PC-3 (cell line): Measurements from ENCODE around the gene GLB1L3.

GRCh38 chr11:130600955-130601799 is 152.7 kb downstream of the ADAMTS15 start:
- RAMPAGE, long total RNA, result no peak

GRCh38 chr11:130608810-130609479 is 160.5 kb downstream of the ADAMTS15 start:
- RAMPAGE, long total RNA, result no peak

GRCh38 chr11:131047691-131048123 is 131.4 kb upstream of the SNX19 start:
- RAMPAGE, long total RNA, result no peak

- RAMPAGE, long total RNA, result no peak
Measured at GRCh38 chr11:131423540-131423778, 53.0 kb downstream of the NTM start.

- RAMPAGE, long total RNA, result no peak
Measured at GRCh38 chr11:131488229-131488795, 117.9 kb downstream of the NTM start.

DNA sequence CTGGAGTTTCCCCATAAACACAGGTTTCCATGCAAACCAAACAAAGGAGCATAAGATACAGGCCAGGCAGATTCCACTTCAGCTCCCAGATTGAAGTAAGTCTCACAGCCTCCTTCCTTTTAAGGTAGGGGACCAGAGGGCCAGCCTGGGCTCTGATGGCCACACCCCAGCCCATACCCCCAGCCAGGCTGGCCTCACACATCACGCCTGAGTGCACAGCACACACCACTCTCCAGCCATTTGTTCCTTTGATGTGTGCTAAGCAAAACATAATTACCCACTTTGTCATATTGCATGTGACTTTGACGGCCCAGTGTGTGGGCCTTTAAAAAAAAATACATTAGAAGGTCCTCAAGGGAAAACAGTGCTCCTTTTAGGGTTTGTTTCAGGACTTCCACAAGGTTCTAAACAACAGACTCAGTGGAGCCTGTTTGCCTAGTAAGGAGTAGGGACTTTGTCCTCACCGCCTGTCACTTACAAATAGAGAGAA is 518.8 kb downstream of the NTM start:
- RAMPAGE, long total RNA, result no peak

DNA sequence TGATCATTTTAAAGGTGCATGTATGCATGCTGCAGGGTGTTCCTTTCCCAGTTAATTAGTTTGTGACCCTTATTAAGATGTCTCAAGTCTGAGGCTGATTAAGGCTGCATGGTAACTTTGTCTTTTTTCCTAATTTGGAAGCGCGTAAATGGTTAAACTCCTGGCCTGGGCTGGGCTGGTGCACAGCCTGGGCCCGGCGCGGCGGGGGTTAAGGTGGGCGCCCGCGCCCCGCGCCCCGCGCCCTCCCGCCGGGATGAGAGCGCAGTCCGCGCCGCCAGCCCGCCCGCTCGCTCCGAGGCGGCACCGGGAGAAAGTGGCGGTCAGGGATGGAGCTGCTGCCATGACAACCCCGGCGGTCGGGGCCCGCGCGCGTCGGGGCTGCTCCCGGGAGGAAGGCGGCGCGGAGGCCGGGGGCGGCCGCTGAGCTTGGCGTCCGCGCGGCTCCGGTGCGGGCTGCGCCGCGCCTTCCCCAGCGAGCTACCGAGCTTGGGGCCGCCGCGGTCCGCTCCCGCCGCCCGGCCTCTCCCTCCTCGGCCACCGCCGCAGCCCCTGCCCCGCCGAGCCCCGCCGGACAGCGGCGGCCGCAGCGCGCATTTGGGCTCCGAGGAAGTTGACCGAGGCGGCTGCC is 539.9 kb downstream of the NTM start:
- RAMPAGE, long total RNA, result no peak

GRCh38 chr11:133053338-133053824 is 478.9 kb downstream of the OPCML start:
- RAMPAGE, long total RNA, result no peak

DNA sequence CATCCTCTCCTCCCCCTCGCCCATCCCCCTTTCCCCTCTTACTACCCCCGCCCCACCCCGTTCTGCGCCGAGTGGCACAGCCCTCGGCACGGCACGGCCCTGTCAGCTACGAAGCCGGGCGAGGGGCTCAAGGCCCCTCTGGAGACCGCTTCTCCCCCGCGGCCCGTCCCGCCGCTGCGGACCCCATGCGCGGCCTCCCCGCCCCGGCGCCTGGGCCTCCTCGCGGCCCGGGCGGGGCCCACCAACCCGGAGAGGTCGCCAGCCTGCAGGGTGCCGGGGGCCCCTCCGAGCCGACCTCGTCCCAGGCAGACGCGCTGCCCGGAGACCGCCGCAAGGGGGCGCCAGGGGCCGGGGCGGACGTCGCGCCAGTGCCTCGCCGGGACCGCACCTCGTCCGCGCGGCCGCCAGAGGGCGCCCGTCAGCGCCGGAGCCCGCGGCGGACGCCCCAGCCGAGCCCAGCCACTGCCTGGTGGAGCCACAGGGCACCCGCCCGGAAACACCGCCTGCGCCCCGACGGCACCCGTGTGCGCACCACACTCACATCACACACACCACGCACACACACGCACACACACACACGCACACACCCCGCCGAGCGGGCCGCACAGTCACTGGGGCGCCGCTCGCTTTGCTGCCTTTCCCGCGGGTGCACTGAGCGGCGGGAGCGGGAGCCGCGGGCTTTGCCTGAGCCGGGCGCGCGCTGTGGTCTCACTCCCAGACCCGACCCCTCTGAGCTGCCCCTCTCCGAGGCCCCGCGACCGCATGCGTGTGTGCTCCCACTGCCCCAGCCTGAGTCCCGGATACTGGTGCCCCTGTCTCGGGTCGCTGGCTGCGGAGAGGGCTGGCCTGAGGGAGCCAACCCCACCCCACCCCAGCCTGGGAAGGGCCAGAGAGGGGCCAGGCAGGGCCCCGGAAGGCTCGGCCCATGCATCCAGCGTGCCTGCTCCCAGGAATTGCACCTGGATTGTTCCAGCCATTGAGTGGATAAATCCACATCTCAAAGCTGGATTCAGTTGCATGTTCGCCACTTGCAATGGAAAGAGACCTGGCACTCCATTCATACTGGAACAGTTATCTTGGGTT is 449.4 kb downstream of the OPCML start:
- RAMPAGE, long total RNA, result no peak

GRCh38 chr11:133653598-133653848 is 121.2 kb upstream of the OPCML start:
- RAMPAGE, long total RNA, result no peak

DNA sequence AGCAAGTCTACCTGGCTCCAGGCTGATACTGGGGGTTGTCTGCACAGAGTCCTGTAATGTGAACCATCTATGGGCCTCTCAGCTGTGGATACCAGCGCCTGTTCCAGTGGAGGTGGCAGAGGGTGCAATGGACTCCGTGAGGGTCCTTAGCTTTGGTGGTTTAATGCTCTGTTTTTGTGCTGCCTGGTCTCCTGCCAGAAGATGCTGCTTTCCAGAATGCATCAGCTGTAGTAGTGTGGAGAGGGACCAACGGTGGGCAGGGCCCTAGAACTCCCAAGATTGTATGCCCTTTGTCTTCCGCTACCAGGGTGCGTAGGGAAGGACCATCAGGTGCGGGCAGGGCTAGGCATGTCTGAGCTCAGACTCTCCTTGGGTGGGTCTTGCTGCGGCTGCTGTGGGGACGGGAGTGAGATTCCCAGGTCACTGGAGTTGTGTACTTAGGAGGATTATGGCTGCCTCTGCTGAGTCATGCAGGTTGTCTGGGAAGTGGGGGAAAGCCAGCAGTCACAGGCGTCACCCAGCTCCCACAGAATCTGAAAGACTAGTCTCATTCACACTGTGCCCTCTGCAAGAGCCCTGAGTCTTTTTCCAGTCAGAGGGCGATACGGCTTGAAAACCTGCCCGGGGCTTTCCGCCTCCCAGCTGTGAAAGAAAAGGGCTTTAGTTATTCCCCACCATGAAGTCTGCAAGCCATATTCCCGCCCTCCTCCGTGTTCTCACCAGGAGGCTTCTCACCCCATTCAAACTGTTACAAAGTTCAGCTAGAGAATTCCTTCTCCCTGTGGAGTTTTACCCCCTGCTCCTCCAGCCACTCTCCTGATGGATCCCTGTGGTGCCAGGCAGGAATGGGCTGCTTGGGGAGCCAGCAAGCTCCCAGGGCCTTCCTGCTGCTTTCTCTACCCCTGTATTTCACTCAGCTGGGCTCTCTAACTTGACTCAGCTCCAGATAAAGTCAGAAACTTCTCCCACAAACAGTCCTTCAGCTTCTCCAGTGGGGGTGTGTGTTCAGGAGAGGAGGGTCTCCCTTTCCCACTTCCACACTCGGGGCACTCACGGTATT is 9.1 kb upstream of the SPATA19 start:
- RAMPAGE, long total RNA, result no peak

DNA sequence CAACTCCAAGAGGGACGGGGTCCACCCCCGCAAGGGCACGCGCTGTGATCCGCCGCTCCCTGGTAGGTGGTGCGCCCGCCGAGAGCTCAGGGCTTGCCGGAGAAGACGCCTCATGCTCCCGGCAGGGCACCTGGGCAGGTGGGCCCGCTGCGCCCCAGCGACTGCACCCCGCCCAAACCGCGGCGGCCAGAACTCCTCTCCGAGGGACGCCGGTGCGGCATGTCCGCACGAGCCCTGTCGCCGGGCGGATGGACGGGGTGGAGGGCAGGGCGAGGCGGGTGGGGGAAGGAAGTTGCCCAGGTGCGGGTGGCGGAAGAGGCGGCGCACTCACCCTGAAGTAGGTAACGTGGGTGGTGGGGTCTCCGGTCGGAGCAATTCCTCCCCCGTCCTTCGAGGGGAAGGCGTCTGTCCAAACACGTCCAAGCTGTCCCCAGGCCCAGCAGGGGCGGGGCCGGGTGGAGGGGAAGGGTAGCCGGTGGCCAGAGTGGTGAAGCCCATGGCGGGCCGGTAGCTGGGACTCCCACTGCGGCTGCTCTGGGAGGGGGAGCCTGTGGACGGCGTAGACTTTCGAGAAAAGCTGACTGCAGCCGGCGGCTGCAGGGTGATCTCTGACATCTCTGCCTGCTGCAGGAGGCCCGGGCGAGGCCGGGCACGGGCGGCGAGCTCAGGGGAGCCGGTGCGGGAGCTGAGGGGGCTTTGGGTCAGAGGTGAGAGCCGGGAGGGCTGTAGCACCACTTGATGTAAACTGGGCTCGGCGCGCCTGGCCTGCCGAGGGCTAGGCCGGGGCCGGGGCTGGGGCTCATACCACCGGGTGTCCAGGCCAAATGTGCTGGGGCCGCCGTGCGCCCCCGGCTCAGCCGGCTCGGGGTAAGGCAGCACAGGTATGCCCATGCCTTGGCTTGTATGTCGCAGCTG is 37.1 kb downstream of the IGSF9B start:
- RAMPAGE, long total RNA, result no peak

DNA sequence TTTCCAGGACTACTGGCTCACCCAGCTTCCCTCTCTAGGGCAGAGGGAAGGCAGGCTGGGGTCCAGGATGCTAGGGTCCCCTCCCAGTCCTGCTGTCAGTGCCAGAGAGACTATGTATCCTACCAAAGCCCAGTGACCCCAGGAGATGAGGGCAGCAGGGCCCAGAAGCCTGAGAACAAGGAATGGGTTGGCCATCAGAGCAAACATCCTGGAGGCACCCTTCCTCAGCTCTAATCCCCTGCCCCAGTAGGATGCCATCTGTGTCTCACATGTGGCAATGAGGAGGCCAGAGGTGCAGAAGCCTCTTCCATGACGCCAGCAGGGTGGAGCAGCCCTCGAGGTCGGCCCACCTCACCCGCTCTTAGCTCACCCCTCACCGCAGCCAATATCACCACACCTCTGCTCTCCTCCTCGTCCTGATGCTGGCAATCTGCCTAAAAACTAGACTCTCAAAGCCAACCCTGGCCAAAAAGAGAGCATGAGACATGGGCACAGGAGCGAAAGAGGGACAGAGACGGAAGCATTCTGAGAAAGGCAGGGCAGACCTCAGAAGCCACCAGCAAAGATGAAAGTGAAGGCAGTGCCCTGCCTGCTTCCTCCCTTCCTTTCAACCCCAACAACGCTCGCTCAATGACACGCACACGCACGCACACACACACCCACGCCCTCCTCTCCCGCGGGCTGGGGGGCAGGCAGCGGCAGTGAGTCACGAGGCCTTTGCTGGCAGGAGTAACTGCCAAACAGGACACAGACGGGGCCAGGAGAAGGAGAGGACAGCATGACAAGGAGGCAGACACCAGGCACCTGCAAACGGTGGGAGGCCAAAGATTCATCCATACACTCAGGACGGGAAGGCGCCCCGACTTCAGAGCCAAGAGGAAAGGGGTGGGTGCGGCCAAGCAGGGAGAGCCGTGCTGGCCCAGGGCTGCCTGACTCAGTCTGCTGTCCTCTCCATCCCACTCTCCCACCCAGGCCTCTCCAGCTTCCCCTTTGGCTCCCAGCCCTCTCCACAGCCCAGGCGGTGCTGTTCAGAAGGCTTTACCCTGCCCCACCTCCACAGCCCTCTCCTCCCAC is 11.6 kb downstream of the IGSF9B start:
- RAMPAGE, long total RNA, result no peak

DNA sequence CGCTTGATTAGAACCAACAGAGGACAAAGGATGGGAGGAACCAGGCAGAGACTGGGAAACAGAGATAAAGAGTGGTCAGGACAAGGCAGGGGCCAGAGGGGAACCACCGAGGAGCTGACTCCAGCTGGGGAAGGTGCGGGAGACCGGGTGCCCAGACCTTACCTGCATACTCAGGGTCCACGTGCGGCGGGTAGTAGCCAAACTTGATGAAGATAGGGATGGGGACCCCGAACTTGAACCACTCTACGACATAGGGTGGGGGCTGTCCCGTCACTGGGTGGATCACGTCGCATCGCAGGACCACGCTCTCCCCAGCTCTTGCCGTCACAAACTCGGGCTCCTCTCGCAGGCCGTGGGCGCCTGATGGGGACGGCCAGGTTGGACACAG is 10.9 kb downstream of the IGSF9B start:
- RAMPAGE, long total RNA, result no peak

DNA sequence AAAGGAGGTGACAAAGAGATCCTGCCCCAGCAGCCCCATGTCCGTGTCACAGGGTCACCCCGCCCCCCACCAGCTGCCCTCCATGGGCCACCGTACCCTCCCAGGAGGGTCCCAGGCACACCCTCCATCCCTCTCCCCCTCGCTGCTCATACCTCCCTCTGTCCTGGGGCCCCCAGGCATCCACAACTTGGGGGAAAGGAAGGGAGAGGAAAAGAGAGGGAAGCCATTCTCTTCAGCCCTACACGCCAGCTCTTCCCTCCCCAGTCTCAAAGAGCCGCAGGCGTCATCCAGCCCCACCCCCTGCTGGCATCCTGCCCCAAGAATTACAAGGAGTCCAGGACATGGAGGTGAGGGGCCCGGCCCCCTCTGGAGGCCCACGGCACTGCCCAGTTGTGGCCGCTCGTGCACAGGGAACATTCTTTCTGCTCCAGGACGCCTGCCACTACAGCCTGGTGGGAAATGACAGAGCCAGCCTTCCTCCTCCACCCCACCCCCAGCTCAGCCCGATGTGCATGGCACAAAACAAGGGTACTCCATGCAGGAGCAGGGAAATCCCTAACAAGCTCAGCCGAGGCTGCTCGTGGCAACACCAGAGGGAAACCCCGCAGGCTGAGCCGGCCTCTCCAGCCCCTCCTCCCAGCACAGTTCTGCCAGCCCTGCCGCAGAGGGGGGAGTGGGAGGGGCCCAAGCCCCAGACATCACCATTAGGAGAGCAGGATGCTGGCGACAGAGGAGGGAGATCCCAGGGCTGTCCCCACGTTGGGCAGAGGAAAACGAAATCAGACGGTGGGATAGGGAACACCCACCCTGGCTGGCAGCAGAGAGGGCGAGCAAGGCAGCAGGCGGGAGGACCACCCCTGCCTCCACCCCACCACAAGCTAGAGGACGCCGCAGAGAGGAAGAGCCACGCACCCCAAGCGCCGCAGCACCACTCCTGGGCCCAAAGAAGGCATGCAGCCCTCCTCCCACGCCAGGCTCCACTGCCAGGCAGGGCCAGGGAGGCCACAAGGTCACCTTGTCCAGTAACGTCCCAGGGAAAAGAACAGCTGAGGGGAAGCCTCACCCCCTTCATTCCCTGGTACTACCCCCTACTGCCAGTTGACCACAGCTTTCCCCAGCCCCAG is 10.1 kb downstream of the IGSF9B start:
- RAMPAGE, long total RNA, result no peak

- RAMPAGE, long total RNA, result no peak
Measured at GRCh38 chr11:134037742-134037955, 31.2 kb upstream of the JAM3 start.

DNA sequence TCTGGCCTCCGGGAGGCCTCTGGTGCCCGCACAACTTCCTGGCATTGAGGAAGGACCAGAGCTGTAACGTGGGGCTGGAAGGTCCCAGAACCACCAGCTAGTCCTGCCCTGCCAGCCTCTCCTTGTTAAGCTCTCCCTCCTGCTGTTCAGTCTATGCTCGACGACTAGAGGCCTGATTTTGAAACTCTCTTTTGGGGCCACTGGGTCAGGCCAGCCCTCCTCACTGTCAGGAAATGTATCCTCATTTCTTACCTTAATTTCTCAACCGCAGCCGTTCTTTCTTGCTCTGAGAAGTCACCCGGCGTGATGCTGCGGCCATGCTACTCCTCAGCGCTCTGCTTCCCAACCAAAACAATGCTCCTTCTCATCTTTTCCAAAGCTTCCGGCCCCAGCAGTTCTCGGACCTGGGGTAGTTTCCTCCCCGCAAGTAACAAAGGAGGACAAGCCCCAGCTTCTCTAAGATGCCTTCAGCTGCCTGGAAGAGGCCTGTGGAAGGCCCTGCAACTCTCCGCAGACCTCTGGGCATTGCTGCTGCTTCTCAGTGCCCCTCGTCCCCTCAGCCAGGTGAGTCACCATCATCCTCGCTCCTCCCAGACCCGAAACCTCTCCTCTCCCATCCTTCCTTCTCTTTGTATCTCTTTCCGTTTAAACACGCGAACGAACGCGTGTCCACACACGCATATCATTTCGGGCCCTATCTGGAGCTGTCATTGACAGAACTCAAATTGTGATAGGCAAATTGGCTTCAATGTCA is 22.3 kb upstream of the JAM3 start:
- RAMPAGE, long total RNA, result no peak

DNA sequence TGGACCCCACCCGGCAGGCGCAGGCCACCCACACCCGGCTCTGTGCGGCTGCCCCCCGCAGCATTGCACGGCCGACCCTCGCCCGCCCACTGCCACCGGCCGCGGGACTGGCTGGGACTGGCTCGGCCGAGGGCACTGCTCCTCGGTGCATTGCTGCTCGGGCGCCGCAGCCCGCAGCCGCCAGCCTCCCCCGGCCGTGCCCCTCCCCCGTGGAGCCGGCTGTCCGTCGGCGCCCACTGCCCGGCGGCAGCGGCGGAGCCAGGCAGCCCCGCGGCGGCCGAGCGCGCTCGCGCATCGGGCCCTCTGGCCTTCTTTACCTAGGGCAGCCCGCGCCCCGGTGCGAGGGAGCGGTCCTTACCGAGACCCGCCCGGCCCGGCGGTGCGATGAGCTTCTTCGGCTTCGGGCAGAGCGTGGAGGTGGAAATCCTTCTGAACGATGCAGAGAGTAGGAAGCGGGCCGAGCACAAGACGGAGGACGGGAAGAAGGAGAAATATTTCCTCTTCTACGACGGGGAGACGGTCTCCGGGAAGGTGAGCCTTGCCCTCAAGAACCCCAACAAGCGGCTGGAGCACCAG is 356 bp downstream of the VPS26B start:
- RAMPAGE, long total RNA, result no peak

DNA sequence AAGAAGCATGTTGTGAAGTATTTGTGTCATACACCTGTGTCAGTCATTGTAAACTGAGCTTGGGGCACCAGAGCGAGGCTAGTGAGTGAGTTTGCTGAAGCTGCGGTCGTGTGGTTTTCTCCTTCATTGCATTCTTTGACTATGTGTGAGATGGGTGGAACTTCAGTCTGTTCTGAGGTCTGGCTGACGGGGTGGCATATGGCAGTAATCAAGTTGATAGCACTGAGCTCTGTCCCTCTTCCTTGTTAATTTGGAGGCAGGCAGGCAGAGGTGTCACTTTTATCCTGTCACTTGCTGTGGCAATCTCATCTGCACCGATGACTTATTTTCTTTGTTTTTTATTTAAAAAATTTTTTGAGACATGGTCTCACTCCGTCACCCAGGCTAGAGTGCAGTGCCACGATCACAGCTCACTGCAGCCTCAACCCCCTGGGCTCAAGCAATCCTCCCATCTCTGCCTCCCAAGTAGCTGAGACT is 4.3 kb downstream of the VPS26B start:
- RAMPAGE, long total RNA, result no peak

GRCh38 chr11:134275899-134277068 is at the start of gene GLB1L3:
Gene GLB1L3 (plus strand): TSS chr11:134276379.
- RAMPAGE, long total RNA, result no peak